Kidney (tissue), 2 donors: ENCODE results near the genes HIVEP3 and CDC20.

- PRO-cap, result no peak
- RRBS, result no CpG with 5 or more reads among the region's 10 CpGs
These were observed 112.0 kb downstream of the HIVEP3 start for GRCh38 chr1:41806745-41807160.

DNA sequence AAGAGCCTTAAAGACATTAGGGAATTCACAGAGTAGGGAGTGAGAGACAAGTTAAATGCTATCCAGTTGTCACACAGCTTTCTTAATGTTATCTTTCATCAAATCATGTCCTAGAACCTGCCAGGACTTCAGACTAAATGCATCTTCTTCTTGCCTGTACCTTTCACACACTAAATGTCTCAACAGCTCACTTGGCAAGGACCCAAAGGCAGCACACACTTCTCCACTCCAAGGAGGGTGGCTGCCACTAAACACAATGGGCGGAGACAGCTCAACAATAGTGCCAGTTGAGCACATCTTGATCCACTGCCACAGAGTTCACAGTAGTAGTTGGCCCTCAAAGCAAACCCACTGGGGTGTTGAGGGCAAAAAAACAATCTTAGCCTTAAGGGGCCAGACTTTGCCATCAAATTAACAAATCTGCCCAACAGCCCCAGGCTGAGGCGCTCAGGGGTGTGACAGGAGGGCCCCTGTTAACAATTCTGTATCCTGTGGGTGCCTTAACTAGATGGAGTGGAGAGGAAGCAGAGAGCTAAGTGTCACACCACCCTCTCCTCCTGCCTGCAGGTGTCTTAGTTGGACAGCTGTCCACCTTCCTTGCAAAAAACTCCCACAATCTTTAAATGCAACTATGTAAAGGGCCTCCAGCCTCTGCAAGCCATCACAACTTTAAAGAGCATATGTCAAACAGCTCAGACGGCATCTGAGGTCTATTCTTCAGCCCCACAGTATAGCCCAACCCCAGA is 2.6 kb downstream of the HIVEP3 start:
- PRO-cap, result no peak
- RRBS, result no CpG with 5 or more reads among the region's 3 CpGs

- PRO-cap, result no peak
- RRBS, result no CpG with 5 or more reads among the region's 13 CpGs
These were observed at the start of gene HIVEP3 for GRCh38 chr1:41918571-41919142. HIVEP3 (minus strand) TSS chr1:41918922.

- PRO-cap, result no peak
- RRBS, result no CpG with 5 or more reads among the region's 1 CpG
These were observed 108.1 kb upstream of the HIVEP3 start for GRCh38 chr1:42026643-42027401.

DNA sequence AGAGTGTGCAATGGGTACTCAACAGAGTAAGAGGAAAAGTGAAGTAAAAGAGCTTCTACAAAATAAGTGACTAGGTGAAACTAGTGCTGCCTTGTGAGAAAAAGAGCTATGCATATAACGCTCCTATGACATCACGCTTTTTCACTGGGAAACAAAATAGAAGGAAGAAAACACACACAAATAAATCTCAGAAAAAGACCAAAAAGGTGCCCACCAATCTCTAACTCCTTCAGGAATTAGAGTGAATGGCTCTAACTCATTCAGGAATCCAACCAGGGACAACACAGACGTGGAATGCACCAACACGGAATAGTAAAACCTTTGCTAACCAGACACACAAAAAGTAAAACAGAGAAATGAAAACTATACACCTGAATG is 1.3 kb downstream of the FOXJ3 start:
- PRO-cap, result no peak
- RRBS, result no CpG with 5 or more reads among the region's 4 CpGs

DNA sequence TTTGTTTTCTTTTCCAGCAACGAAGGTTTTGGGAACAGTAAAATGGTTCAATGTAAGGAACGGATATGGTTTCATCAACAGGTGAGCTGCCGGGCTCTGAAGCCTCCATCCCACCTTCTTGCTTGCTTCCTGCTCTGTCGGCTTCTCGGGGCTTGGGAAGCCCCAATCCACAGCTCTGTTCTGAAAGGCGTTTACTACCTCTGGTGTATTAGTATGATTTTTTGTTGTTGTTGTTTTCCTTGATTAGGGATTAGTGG is 1.1 kb downstream of the YBX1 start:
- PRO-cap, result no peak
- RRBS, result no CpG with 5 or more reads among the region's 6 CpGs

DNA sequence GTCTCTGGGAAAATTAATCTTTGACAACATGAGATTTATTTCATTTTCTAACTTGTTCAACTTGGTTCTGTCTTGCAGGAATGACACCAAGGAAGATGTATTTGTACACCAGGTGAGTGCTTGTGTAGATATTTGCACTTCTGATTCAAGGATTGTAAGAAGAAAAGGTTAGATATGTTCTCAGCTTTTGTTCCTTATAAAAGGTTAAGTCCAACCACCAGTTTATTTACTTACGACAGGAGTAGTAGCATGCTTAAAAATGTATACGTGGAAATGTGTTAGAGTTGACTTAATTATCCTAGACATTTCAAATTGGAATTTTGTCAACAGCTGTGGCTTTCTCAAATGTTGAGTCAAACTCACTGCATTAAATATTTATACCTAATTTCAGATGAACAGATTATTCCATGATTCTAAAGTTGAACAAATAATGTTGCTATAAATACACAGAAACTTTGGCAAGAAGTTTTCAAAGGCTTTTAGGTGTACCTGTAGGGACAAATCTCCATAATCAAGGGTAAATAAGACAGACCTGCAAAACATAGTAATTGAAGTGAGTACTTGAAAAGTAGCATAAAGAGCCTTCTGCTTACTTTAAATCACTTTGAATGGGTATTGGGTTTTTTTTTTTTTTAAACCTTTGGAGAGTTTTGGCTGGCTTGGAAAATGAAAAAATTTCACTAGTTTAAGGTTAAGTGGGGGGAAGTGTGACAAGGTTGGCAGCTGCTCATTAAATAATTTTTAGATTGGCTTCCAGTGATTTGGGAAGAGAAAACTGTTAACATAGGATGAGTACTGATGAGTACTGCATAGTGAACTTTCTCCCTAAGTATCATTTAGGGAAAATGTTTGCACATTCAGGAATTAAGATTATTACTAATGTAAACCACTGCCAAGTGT is 11.4 kb downstream of the YBX1 start:
- PRO-cap, result no peak
- RRBS, result no CpG with 5 or more reads among the region's 2 CpGs

- PRO-cap, result no peak
- RRBS, result no CpG with 5 or more reads among the region's 5 CpGs
These were observed 16.1 kb downstream of the YBX1 start for GRCh38 chr1:42698036-42699091.

GRCh38 chr1:42705303-42705724 is 23.1 kb downstream of the YBX1 start:
- PRO-cap, result no peak
- RRBS, result no CpG with 5 or more reads among the region's 2 CpGs

DNA sequence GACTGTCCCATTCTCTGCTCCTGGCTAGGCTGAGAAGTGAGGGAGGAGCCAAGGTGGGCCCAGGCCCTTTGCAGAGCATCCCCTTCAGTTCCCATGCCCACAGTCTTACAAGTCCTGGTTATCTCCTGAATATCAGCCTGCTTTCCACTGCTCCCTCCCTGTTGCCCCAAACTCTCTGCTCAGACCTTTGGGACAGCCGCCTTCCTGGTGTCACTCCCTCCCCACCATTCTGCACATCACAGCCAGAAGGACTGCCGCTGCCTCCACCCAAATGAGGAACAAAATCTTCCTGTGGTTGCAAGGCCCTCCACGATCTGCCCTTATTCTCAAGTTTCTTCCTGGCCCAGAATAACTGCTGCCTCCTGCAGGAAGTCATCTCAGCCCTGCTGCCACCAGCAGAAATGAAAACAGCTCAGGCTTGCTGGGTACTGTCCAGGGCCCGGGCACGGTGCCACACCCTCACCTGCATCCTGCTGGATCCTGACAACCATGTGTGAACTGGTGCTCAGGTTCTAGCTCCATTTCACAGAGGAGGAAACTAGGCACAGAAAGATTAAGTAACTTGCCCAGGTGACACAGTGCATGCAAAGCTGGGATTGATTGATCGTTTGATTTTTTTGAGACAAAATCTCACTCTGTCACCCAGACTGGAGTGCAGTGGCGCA is 2.8 kb downstream of the CLDN19 start:
- PRO-cap, result no peak
- RRBS, result no CpG with 5 or more reads among the region's 7 CpGs

DNA sequence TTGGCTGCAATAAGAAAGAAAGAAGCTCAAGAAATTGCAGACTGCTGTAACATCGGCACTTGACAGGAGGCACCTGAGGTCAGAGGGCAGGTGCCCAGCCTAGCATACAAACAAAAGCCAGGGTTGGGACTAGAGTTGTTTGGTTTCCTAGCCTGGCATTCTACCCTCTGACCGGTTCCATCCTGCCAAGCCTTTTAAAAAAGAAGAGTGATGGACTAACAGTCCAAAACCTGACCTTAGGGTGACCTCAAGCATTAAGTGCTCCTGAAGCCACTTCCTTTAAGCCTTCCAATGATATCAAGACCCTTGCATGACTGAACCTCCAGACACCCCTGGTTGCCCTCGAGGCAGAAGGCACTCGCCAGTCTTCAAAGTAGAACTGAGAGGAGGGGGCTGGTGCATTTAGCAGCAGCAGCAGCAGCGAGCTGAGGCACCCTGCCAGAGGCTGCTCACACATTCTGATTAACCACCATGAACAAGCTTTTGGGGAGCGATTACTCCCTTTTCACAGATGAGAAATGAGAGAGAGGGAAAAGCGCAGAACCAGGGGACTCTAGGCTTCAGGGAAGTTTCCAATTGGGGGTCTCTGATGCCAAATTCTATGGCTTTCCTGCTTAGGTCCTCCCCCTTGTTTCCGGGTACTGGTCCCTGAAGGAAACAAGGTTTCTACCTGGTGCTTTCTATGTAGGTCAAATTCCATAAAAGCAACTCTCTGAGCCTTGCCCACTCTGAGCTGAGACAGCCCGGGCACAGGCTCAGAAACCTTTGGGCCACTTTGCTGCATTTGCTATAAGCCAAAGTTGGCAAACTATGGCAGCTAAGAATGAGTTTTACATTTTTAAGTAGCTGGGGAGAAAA is 9.2 kb downstream of the SLC2A1 start:
- PRO-cap, result no peak
- RRBS, result 28% methylated on average over 2 of the region's 9 CpGs

DNA sequence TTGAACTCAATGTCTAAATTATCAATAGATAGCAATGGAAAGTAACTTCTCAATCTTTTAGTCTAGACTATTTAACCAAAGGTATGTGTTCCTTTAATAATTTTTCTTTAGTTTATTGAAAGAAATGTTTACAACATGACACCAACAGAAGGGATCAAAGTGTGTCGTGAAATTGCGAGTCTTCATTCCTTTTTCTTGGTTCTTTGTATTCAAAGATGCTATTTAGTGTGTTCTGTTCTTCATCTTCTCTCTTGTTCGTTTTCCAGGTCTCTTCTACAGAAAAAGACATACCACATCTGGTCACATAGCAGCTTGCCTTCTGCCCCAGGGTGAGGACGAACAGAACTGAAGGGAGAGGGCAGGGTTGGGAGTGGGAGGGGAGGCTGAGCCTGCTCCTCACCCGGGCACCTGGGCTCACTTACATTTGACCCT is 7.9 kb downstream of the EBNA1BP2 start:
- PRO-cap, result no peak
- RRBS, result 67% methylated on average over 1 of the region's 5 CpGs

GRCh38 chr1:43171305-43171810 is 732 bp downstream of the EBNA1BP2 start:
- PRO-cap, result no peak
- RRBS, result no CpG with 5 or more reads among the region's 12 CpGs

- PRO-cap, result no peak
- RRBS, result no CpG with 5 or more reads among the region's 7 CpGs
These were observed 13.1 kb upstream of the TMEM125 start for GRCh38 chr1:43256638-43257226.

DNA sequence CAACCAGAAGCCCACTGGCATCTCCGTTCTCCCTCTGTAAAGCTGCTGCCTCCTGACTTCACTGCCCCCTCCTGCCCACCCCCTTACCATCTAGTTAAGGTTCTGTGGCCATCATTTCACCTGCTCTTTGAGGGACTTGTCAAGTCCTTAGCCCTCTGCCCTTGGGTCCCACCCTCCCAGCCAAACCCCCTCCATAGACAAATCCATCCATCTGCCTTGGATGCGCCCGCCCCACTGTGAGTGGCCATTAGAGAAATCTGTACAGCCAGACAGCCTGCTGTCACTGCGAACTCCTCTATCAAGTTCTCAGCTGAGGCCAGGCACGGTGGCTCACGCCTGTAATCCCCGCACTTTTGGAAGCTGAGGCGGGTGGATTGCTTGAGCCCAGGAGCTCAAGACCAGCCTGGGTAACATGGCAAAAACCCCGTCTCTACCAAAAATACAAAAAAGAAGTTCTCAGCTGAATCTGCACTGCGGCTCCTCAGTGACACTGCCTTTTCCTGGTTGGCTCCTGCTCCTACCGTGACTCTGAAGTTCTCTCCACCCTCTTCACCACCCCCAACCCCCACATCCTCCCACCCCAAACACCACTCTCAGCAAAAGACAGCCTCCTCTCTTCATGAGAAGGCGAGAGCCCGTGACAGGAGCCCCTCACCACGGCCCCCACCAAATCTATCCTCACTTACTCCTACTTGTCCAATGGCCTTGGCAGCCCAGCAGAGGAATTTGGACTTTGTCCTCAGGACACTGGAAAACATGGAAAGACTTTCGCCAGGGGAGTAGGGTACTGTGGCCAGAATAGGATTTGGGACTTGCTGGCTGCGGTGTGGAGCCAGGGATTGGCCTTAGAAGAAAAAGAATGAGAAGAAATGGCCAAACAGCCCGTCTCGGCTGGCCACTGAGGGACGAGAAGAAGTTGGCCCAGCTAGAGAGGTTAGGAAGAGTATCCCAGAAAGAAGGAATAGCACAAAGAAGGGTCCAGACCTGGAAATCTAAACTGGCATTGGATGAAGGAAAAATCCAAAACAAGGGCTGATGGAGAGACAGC is 6.8 kb downstream of the TMEM125 start:
- PRO-cap, result no peak
- RRBS, result no CpG with 5 or more reads among the region's 19 CpGs

- PRO-cap, result bidirectional peak, plus-strand start at chr1:43349109, minus-strand start at chr1:43349028; bidirectional peak, plus-strand start at chr1:43349630, minus-strand start at chr1:43349495
- RRBS, result 30% methylated on average over 7 of the region's 70 CpGs
These were observed 9.6 kb upstream of the CDC20 start for GRCh38 chr1:43348869-43349819.

- PRO-cap, result bidirectional peak, plus-strand start at chr1:43358982, minus-strand start at chr1:43358796
- RRBS, result 2% methylated on average over 33 of the region's 68 CpGs
These were observed at the start of gene CDC20 for GRCh38 chr1:43358596-43359412. CDC20 (plus strand) TSS chr1:43358981.

DNA sequence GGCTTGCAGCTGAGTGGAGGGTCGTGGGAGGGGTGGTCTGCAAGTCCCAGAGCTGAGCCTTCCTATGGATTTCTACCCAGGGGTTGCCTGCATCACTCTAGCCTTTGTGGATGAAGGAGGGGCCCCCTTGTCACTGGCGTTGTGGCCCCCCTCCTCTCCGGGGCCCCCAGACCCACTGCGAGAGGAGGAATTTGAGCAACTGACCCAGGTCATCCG is 14.3 kb downstream of the HYI start:
- PRO-cap, result no peak
- RRBS, result 95% methylated on average over 3 of the region's 5 CpGs

- PRO-cap, result no peak
- RRBS, result no CpG with 5 or more reads among the region's 7 CpGs
These were observed 1.6 kb downstream of the HYI start for GRCh38 chr1:43452193-43452556.

DNA sequence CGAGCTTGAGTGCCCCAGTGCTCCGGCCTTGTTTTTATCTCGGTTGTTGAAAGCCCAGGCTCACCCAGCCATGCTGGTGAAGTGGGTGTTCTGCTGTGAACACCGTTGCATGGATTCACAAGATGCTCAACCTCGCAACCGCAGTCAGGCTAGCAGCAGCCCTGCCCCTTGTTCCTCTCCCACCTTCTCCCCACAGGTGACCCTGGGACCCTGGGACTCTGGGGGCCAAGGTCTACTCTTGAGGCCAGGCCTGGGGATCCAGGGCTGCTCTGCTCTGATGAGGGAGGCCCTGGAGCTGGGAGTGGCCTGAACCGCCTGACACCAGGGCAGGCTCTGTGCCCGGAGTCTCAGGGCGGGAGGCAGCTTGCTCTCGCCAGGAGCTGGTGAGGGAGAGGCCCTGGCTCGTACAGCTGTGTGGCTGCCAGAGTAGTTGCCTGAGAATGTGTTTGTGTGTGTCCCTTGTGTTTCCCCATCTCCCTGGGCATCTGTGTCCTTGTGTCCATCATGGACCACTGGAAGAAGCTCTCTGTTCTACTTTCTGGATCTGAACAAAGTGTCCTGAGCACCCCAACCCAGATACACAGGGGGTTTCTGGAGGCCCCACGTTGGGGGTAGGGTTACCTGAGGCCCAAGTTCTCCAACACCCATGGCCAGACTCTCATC is 11.3 kb downstream of the PTPRF start:
- PRO-cap, result no peak
- RRBS, result no CpG with 5 or more reads among the region's 12 CpGs